ENCODE data around the genes USP13 and PEX5L.

GRCh38 chr3:177351920-177352324 lies 154.6 kb upstream of the TBL1XR1 start:
- PRO-cap, result no peak

DNA sequence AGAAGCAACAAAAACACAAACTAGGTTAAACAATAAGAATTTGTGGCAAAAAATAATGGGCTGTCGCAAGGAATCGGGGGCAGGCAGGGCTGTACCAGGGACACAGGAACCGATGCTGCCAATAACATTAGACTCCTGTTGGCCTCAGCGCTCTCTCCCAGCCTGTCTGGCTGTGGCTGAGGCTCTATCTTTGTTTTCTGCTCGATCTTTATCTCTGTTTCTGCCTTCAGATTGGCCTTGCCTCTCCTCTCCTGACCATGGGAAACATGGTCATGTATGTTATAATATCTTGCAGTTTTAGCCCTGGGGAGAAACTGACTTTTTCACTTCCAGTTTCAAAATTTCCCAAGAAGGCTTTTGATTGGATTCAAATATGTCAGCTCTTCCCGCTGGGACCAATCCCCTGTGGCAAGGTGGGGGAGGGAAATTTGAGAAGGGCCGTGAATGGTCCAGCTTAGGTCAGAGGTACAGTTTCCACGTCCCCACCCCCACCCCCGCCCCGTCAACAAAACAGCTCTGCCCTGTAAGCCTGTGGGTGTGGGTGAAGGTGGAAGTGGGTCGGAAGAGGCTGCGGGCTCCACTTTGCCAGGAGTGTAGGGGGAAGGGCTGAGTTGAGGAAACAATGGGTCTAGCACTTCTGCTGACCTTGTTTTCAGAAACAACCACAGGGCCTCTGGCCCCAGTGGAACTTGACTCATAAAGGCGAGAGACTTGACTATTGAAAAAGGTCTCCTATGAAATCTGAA lies 161.1 kb upstream of the TBL1XR1 start:
- PRO-cap, result unidirectional peak, plus-strand start at position 534 of the sequence

DNA sequence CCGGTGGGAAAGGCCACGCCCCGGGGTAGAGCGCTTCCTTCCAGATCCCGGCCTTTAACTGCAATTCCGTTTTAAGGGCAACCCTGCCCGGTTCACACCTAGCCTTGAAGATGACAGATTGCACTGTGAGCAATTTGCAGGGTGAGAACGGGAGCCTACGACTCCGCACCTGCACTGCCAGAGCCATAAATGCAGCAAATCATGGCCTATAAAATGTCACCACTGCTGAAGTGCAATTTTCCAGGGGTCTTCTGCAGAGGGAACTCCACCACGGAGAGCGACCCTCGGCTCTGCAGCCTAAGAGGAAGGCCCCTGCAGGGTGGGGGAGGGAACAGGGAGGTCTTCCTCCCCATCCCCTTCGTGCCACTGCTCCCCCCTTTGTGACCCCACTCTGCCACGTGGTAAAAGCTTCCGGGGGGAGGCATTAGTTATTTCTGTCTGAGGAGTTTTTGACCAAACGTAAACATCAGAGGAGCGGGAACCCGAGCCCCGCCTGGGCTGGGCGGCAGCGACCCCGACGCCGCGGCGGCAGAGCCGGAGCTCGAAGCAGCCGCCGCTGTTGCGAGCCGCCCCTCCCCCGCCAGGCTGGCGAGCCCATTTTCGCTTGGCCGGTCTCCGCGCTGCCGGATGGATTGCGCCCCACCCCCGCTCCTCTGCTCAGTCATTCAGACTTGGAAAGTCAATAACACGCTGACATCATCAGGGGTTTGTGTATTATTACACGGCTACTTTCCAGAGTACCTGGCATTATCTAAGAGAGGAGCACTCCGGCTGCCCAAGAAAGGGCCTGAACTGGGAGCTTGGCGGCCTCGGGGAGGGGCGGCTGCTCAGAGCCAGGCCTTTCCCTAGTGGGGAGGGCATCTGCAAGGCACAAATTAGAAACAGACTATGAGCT lies 162.4 kb upstream of the TBL1XR1 start:
- PRO-cap, result unidirectional peak, minus-strand start at position 56 of the sequence; bidirectional peak, plus-strand start at position 747 of the sequence, minus-strand start at position 519 of the sequence

DNA sequence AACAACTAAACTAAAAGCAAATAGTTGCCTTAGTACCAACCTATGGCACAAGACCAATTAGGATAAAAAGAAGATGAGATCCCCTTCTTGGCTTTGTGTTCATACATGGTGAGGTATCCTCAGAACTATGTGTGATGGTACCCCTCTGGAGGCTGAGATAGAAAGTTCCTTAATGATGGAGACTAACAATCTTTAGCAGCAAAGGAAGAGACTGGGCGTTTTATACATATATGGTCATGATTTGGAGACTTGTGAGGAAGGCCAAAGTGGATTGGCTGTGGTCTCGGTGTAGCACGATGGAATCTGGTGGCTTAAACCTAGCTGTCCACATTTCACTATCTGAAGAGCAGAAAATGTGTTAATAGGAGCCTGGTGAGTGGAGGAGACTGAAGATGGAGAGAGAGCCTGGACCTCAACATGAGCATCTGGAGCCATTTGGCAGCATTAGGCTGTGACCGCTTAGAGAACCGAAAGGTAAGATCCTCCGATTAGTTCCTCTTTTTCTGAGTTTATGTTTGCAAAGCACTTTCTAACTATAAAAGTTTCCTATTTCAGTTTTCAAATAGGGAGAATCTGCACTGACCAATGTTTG lies 244.5 kb upstream of the TBL1XR1 start:
- PRO-cap, result no peak

DNA sequence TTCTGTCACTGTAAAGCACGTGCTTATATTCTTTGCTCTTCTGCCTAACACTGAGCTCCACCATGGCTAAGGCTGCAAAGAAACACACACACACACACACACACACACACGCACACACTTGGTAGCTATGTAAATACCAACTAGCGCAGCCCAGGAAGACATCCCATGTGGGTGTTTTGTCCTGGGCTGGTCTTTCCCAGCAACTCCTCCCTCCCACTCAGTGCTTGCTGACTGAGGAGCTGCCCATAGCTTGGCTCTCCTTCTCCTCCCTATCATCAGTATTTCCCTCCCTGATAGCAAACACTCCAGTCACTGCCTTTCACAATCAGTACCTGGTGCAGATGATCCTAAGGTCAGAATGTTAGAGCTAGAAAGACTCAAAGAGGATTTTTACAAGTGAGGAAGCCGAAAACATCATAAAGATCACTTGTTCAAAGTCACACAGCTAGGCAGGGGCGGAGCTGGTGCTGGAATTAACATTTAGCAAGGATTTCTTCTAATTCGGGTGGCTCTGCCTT lies 377.0 kb upstream of the TBL1XR1 start:
- PRO-cap, result no peak

GRCh38 chr3:177676612-177677304 lies 479.5 kb upstream of the TBL1XR1 start:
- PRO-cap, result no peak

DNA sequence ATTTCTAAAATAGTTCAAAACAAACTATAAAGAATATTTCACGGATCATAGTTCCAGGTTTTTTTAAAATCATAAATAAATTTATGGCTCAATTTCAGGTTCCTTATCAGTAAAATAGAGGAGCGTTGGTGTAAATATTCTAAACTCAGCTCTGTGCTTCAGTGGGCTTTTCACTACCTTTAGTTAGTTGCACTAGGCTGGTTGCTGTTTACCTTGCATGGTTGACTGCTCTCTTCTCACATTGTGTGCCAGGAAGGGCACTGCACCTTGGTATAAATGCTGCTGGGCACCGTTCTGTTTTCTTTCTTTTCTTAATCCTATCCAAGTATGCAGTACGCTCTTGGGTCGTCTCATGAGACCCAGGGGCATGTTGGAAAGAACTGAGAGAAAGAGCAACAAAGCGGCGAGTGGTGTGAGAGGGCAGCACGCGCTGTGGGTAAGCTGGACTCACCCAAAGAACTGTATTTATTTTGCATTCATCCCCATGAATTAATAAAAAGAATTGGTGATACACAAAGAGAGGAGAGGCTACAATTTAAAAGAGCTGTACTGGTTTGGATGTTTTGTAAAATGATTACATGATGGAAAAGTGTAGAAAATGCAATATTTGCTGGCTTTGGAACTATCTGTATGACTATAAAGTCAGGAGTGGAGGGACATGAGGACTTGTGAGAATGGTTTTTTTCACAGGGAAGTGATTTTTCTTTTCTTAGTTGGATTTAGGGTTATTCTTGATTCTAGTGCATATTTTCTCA lies 22.5 kb downstream of the KCNMB2 start:
- PRO-cap, result no peak

DNA sequence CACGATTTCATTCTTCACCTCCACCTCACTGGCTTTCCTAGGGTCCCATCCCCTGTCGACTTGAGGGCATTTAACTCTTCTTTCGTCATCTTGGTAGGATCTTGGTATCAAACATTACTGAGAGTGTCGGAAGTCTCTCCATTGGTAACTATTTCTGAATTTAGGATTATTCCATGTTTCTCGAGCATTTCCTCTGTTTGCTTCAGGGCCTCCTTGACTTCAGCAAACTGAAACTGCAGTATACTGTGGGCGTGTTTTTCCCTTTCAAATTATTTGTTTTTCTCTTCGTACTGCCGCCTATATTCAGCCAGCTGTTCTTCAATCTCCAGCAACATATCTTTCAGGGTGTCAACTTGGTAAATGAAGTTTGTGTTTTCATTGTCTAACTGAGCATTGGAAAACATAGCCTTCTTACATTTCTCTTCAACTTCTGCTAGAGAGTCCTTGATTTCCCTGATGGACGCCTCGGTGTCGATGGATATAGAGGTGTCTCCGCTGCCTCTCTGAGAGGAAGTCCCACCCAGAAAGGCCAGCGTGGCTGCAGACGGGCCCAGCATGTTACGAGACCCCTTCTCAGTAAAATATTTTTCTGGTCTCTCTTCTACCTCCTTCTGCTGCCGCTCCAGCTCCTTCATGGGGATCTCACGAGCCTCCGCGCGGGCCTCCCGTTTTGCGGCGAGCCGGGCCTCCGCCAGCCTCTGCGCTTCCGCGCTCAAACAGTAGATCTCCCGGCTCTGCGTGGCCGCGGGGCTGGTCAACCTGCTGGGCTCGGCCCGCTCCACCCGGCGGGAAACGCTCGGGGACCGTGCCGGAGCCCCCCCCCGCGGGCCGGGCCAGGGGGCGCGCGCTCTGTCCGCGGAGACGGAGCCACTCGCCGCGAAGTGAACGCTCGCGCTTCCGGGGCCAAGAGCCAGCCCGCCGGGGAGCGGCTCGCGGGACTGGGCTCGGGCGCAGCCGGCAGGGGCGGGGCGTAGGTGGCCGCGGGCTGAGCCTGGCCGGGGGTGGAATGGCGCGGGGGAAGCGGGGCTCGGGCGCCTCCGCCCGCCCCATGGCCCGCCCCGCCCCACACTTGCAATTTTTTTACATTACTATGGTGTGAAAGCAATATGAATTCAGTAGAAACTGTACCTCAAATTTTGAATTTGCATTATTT lies 10.0 kb upstream of the KCNMB3 start:
- PRO-cap, result bidirectional peak, plus-strand start at position 722 of the sequence, minus-strand start at position 736 of the sequence; bidirectional peak, plus-strand start at position 992 of the sequence, minus-strand start at position 883 of the sequence

GRCh38 chr3:179348342-179349102 lies 1.0 kb downstream of the MFN1 start:
- PRO-cap, result no peak

- PRO-cap, result bidirectional peak, plus-strand start at chr3:179652737, minus-strand start at chr3:179652718; bidirectional peak, plus-strand start at chr3:179653040, minus-strand start at chr3:179652882
These were observed 334 bp upstream of the USP13 start for GRCh38 chr3:179652487-179652924.

DNA sequence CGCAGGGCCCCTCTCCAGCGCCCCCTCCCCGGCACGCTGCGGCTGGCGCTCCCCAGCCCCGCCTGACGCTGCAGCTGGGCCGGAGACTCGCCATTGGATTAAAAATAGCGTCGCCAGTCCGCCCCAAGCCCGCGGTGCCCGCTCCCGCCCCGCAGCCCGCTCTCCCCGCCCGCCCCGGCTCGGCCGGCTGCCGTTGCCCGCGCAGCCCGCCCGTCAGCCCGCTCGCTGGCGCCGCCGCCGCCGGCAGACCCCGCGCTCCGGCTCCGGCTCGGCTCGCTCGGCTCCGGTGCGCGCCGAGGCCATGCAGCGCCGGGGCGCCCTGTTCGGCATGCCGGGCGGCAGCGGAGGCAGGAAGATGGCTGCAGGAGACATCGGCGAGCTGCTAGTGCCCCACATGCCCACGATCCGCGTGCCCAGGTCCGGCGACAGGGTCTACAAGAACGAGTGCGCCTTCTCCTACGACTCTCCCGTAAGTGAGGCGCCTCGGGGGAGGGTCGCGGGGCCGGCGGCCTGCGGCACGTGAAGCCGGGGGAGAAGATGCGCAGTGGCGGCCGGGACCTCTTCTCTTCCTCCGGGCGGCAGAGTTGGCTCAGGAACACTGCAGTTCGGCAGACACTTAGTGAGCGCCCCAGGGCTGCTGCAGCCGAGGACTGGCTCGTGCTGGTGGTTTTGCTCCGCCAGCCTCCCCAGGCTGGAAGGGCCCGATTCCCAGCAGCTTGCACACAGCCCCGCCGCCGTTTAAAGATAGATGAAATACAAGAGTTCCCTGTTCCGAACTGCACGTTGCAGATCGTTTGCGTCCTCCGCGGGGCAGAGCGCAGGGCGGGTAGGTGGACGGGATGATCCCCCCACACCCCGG lies at the start of gene USP13:
Gene USP13, plus strand, starts transcription at position 116 of the 859 bp plus-strand sequence.
- PRO-cap, result bidirectional peak, plus-strand start at position 116 of the sequence, minus-strand start outside the sequence; bidirectional peak, plus-strand start at position 621 of the sequence, minus-strand start at position 619 of the sequence; bidirectional peak, plus-strand start at position 796 of the sequence, minus-strand start at position 750 of the sequence

GRCh38 chr3:179680916-179681382 lies 28.1 kb downstream of the USP13 start:
- PRO-cap, result no peak

DNA sequence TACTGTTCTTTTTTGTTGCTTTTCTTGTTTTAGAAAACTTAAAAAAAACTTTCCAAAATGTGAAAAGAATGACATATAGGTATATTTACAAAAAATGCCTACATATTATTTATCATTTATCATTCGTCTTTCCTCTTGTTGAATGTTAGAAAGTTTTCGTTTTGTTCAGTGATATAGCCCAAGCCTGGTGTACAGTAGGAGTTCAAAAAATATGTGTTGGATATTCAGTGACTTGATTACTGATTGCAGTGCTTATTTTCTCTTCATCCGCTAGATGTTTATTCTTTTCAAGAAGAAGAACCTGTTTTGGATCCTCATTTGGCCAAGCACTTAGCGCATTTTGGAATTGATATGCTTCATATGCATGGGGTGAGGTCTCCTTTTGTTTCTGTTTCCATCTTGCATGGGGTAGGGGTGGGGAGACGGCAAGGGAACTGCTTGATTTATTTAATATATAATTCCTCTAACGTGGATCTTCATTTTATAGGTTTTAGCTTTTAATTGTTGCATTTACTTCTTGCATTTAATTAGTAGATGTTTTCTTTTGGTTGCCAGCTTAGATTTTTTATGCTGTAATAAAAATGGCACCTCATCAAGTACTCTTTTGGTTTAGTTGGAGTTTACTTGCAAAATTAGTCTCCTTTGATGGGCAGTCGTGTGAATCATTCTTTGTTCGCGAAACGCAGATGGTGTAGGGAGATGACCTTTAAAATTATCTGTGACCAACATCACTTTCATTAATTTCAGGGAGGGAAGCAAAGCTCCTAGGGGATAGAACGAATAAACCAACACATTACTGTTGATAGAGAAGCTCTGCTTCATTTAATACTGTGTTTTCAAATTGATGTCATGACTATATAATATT lies 67.1 kb downstream of the USP13 start:
- PRO-cap, result no peak

DNA sequence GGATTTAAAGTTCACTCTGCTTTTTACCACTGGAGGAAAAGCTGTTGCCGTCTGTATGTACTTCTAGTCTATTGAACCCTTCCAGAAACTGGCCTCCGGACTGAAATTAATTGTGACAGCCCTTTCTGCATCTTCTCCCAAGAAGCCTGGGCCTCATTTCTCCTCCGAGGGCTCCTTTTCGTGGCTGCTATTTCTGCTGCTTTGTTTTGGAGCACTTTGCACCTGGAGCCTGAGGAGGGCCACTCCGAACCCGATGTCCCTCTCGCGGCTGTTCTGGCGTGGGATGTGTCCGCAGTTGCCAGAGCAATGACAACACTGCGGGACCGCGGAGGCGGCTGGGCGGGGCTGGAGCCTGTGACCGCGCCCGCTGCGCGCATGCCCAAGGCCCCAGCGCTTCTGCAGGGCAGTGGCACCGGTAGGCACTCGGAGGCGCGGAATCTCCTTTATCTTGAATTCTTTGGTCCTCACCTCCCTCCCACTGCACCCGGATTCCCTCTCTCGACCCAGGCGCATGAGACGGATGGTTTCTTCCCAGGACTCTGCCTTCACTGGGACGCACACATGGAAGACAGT lies 94.6 kb downstream of the PEX5L start:
- PRO-cap, result no peak

- PRO-cap, result no peak
These were observed 62.7 kb downstream of the PEX5L start for GRCh38 chr3:179973945-179974538.

- PRO-cap, result unidirectional peak, minus-strand start at chr3:180036937
These were observed at the start of gene PEX5L for GRCh38 chr3:180036542-180037517. Gene PEX5L, minus strand, starts transcription at chr3:180036937.

DNA sequence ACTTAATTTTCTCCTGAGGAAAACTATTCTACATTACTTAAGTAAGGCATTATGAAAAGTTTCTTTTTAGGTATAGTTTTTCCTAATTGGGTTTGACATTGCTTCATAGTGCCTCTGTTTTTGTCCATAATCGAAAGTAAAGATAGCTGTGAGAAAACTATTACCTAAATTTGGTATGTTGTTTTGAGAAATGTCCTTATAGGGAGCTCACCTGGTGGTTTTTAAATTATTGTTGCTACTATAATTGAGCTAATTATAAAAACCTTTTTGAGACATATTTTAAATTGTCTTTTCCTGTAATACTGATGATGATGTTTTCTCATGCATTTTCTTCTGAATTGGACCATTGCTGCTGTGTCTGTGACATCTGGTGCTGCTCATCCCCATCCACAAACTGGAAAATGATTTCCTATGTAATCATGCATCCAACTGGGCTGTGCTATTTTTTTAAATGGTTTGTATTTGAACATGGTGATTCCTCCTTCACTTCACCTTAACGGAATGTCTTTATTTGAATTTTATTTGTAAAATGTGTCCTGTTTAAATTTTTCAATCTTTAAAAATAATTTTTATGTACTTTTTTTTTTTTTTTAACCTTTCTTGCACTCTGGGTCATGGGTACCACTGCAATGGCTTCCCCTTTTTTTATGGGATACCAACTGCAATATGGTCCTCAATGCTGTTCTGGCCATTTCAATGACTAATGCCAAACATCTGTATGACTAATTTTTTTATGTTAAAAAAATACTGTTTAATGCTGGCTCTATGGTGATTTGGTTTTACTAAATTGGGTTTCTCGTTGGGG lies 6.1 kb downstream of the TTC14 start:
- PRO-cap, result no peak

GRCh38 chr3:181710410-181711298 lies 1.1 kb upstream of the SOX2 start:
- PRO-cap, result bidirectional peak, plus-strand start at chr3:181710669, minus-strand start at chr3:181710686; bidirectional peak, plus-strand start at chr3:181711157, minus-strand start at chr3:181710997

- PRO-cap, result no peak
These were observed 496 bp downstream of the SOX2 start for GRCh38 chr3:181712282-181712559.

DNA sequence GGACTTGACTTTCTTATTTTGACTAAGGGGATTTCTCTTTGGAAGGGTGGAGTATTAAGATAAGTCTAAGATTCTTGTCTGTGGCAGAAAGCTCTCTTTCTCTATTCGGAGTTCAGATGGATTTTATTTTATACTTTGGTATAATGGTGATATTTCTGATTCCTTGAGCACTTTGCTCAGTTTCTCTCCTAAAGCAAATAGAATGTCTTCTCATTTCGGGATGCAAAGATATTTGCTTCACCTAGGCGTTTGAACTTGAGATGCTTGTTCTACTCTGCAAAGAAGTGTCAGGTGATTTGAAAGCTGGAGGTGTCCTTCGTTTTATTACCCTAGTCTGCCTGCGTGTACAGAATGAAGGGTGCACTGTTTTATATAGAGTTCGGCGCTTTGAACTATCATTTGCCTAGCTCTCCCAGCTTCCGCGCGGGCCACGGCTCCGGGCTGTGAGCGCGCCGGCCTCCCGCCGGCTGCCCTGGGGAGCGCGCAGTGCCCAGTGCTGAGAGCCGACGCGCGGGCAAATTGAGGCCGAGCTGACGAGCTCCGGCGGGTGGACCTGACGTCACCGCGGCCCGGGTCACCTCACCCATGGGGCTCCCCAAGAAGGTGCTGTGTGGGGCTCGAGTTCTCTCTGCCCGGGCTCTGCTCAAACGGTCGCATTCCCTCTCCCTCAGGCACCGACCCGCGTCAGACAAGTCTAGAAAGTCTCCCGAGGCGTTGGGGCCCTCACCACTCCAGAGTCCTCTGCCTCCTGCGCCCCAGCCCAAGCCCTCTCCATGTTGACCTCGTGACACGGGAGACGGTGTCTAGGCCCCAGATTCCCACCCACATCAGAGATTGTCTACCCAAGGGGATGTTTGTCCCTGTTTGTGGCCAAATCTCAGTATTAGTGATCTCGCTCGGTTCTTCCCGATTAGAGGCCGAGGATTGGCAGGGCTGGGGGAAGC lies 7.5 kb downstream of the SOX2 start:
- PRO-cap, result no peak

All from progenitor cell of endocrine pancreas (in vitro differentiated cells).